Right ventricle myocardium (tissue), 1 donor: ENCODE measurements around the gene C3orf70.

GRCh38 chr3:184556508-184557016, 5.0 kb upstream of the EPHB3 start:
- PRO-cap, 2 experiments, result no peak in any of the 2 experiments

DNA sequence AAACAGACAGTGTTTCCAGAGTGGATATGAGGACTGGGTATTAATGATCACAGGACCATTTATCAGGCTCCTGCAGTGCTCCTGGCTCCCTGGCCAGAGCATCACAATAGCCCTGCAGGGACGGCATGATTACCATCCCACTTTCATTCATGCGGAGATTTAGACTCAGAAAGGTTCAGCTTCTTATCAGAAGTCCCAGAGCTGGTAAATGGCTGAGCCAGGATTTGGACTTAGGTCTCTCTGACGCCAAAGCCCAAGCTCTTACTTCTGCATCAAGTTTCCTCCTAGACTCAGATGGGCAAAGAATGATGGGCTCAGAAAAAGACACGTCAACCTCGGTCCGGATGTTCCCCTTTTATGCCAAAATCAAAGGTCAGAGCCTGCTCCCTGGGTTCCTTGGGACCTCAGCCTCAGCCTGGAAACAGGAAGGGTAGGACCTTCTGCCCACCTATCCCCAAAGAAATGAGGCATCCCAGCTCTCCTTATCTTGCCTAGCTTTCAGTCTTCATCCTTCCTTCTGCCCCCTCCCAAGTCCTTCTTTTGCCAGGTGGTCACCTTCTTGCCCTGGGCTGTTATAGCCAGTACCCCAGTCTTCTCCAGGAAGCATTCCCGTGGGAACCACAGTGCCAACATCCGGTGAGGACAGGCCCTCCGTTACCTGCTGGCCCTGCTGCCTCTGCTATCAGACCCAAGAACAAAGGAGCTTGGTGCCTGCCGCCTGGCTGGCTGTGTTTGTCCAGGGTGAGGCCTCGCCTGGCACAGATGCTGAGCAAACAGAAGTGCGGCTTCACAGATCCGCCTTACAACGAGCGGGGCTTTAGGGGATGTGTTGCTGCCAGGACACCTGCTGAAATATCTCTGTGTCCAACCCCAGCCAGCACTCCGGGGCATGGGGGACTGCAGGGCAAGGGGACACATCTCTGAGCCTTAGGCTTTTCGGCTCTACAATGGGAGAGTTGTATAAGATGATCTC, 2.5 kb upstream of the EPHB3 start:
- PRO-cap, 2 experiments, result no peak in any of the 2 experiments

- PRO-cap, 2 experiments, result no peak in any of the 2 experiments
Observed at GRCh38 chr3:184562444-184563294, 1.1 kb downstream of the EPHB3 start.

- PRO-cap, 2 experiments, result no peak in any of the 2 experiments
Observed at GRCh38 chr3:184565578-184566173, 4.1 kb downstream of the EPHB3 start.

- PRO-cap, 2 experiments, result no peak in any of the 2 experiments
Observed at GRCh38 chr3:184600829-184601543, 39.4 kb downstream of the EPHB3 start.

GRCh38 chr3:184603462-184604099, 42.0 kb downstream of the EPHB3 start:
- PRO-cap, 2 experiments, result no peak in any of the 2 experiments

DNA sequence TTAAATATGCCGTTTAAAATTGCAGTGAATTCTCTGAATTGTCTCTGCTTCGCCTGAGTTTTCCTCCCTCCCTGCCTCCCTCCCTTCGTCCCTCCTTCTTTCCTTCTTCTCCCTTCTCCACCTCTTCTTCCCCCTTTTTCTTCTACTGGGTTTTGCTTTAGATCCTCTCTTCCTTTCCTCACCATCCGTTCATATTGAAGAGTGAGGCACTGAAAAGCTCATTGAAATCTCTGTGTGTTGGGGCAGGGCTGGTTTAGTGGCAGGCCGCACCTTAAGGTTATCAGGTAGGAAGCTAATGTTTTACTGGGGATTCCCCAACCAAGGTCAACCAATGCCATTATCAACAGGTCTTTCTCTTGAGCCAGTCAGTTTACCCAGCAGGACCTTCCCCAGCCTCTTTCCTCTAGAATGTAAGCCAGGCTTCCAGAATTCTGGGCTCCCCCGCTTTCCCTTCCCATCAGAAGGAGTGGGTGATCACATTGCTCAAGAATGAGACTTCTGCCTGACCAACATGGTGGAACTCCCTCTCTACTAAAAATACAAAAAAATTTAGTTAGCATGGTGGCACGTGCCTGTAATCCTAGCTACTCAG, 11.6 kb upstream of the VPS8 start:
- PRO-cap, 2 experiments, result no peak in any of the 2 experiments

- PRO-cap, 2 experiments, result no peak in any of the 2 experiments
Observed at GRCh38 chr3:184816643-184817043, 4.7 kb downstream of the VPS8 start.

DNA sequence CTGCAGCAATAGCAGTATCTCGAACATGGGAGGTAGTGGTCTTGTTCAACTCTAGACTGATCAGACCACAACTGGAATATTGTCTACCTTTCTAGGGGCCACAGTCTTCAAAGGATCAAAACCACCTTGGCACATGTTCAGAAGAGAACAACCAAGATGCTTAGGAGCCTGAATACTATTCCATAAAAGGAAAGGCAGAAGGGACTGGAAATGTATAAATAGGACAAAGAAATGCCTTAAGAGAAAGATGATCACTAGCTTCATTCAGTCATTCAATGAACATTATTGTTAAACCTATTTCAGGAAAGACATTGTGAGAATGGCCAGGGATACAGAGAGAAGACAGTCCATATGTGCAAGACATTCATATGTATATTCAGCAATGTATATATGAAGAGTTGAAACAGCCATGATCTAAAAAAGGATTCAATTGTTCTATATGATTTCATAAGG, 2.2 kb downstream of the C3orf70 start:
- PRO-cap, 2 experiments, result no peak in any of the 2 experiments

- PRO-cap, 2 experiments, result peak in 2 of 2 experiments; most common plus-strand start chr3:185153109 (in 2); most common minus-strand start chr3:185152770 (in 1)
Observed at GRCh38 chr3:185152168-185153307, at the start of gene C3orf70. TSS of gene C3orf70 (minus strand) at chr3:185153060.

- PRO-cap, 2 experiments, result no peak in any of the 2 experiments
Observed at GRCh38 chr3:185496492-185497468, 2.1 kb downstream of the TMEM41A start.

DNA sequence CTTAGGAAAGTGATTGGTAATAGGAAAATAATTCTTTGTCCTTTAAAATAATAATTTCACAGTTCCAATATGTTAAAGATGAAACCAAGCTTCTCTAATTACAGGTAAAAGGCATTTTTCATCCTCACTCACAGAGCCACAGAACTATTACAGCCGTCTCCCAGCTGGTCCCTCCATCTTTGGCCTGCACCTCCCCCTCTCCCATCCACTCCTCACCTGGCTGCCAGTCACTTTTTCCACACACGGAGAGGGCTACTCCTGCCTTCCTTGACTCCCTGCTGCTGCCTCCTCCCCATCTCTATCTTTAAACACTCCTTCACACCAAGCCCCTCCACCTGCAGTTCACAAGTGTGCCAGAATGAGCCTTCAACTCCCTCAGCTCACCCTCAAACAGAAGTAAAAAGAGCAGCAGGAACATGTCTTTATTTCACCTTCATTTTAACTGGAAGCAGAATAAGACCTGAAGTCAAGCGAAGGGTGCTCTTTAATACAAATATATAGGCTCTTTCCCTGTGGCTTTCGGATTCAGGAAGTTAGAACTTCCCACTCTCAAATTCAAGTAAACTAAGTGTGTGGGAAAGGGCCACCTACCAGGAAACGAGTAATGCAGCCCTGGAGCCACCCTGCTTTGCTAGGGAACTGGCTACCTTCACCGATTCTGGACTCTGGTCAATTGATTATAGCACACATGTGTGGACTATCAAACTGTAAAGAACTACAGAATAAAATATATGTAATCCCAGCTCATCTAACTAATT, 116.5 kb downstream of the SENP2 start:
- PRO-cap, 2 experiments, result no peak in any of the 2 experiments

- PRO-cap, 2 experiments, result no peak in any of the 2 experiments
Observed at GRCh38 chr3:185756112-185757308, 68.3 kb downstream of the IGF2BP2 start.

- PRO-cap, 2 experiments, result no peak in any of the 2 experiments
Observed at GRCh38 chr3:185807707-185808196, 17.1 kb downstream of the IGF2BP2 start.

DNA sequence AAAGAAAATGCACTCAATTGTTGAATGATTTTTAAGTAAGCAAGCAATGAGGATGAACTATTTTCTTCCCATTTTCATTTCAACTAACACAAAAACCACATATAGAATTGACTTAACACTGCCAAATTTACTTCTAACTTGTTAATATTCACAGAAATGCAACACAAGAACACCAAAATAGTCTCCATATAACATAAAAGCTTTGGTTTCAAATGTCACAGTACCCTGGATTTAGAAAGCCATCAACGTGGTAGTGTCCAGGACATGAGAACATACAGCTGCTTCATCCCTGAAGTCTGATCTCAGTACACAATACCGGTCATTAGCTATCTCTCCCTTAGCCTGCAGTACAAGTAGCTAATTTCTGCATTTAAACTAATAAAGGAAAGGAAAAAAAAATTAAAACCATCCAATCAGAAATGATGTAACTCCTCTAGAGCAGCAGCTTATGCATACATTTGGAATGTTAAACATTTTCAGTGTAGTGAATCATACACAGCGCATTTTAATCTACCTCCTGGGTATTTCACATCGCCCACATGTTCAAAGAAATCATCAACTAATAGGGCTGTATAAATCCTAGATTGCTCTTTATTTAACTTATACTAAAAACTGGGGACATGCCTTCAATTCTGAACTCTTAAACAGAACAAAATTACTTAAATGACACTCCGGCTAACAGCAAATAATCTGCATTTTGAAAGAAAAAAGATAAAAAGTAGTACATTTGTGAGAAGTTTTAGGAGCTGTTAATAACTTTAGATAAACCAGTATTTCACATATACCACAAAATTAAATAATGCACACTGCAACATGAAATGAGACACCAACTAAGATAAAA, 3.8 kb downstream of the IGF2BP2 start:
- PRO-cap, 2 experiments, result no peak in any of the 2 experiments

- PRO-cap, 2 experiments, result no peak in any of the 2 experiments
Observed at GRCh38 chr3:185915051-185915711, 22.6 kb downstream of the TRA2B start.

GRCh38 chr3:185934015-185935255, 3.4 kb downstream of the TRA2B start:
- PRO-cap, 2 experiments, result no peak in any of the 2 experiments

DNA sequence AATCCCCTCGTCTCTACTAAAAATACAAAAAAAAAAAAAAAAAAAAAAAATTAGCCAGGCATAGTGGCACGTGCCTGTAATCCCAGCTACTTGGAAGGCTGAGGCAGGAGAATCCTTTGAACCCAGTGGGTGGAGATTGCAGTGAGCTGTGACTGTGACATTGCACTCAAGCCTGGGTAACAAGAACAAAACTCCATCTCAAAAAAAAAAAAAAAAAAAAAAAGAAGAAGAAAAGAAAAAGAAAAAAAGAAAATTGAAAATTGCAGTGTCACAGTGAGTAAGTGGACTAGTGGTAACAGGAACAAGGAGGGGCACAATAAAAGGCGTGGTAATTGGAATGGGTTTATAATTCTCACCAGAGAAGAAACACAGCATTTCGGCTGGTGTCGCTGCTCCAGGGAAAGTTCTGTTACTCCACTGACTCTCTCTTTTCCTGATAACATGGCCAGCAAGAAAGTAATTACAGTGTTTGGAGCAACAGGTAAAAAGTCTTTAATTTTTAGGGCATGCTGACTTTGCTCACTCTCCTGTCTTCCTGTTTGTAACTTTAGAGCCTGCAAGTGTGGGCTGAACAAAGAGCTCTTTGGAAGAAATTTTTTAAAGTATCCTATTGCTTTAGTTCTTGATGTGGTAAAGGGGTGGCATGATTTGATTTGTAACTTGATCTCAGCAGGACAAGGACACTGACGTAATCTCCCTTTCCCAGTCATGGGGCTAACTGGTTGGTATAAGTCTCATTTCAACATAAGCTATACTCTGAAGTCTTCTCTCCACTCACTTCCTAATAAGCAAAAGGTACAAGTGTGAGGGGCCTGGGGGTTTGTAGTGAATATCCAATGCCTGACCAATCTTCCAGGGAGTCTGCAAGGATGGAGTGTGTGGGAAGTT, 22.0 kb upstream of the TRA2B start:
- PRO-cap, 2 experiments, result peak in 1 of 2 experiments; most common plus-strand start position 375 of the sequence (in 1)

GRCh38 chr3:185968186-185968695, 30.4 kb upstream of the TRA2B start:
- PRO-cap, 2 experiments, result no peak in any of the 2 experiments

- PRO-cap, 2 experiments, result no peak in any of the 2 experiments
Observed at GRCh38 chr3:186105517-186106033, 3.3 kb downstream of the ETV5 start.